Right lobe of liver (tissue), 4 donors: ENCODE measurements around a stretch of chr14.

- PRO-cap, 4 experiments: no peak in any of the 4 experiments
- RAMPAGE, long total RNA, 2 experiments: no peak in any of the 2 experiments
Observed at GRCh38 chr14:91883946-91884404, 16.6 kb upstream of the TC2N start.

DNA sequence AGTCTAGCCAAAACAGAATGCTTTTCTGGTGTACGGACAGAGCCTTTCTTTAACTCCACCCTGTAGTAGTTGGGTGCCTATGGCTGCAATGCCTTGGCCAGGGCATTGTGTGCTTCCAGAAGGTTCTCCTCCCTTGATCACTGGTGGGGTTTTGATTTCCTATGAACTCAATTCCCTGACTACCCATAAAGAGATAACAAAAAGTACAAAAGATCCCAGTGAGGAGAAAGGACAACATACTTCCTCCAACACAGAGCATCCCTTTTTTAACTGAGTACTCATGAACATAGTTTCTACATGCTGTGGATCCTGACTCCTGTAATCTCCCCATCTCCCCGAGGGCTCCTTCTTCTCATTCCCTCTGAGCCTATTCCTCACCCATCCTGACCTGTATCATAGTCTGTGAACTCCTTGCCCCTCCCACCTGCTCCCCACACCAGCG is 35.9 kb upstream of the TC2N start:
- PRO-cap, 4 experiments: no peak in any of the 4 experiments
- RAMPAGE, long total RNA, 2 experiments: no peak in any of the 2 experiments

- PRO-cap, 4 experiments: no peak in any of the 4 experiments
- RAMPAGE, long total RNA, 2 experiments: no peak in any of the 2 experiments
Observed at GRCh38 chr14:91946587-91946891, 955 bp downstream of the FBLN5 start.

DNA sequence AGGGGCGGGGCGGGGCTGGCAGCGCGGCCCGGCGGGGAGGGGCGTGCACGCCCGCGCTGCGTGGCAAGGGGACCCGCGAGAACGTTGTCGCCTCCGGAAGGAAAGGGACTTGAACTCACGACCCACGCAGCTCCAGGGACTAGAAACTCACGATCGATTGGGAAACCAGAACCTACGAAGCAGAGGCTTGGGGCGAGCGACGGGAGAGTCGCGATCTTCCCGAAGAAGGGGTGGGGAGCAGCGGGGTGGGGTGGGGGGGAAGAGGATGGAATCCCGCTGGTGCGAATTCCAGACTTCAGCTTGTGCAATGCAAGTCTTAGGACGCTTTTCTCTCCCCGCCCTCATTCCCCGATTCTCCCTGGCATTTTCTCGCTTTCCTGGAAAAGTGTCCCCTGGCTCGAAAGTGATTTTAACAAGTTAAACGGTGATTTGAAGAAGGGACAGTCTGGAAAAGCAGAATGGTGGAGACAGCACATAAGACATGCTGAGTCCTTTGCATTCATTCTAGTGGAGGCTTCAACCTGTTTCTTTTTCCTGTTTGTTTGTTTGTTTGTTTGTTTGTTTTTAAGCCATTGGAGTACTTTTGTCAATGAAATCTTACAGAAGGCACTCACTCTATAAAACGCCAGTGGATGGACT is 384 bp upstream of the FBLN5 start:
- PRO-cap, 4 experiments: peak in 3 of 4 experiments; most common plus-strand start position 48 of the sequence (in 3)
- RAMPAGE, long total RNA, 2 experiments: no peak in any of the 2 experiments

- PRO-cap, 4 experiments: no peak in any of the 4 experiments
- RAMPAGE, long total RNA, 2 experiments: no peak in any of the 2 experiments
Observed at GRCh38 chr14:92126735-92127551, 5.2 kb downstream of the CPSF2 start.

DNA sequence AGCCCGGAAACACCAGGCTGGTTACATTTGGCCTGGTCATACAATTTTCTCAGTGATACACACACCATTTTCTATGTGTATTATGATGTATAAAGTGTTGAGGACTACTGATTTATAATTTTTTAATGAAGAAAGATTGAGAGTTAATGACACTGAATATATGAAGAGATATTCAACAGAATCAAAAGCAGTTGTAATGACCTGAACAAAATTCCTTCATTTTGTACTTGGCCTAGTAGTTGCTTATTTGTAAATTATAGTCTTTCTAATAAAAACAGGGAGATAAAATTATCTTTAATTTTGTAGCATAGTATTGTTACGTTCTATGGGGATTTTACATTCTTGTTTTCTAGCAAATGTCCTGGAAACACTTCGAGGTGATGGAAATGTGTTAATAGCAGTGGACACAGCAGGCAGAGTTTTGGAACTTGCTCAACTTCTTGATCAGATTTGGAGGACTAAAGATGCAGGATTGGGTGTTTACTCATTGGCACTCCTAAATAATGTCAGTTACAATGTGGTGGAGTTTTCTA is 20.1 kb downstream of the CPSF2 start:
- PRO-cap, 4 experiments: no peak in any of the 4 experiments
- RAMPAGE, long total RNA, 2 experiments: no peak in any of the 2 experiments

- PRO-cap, 4 experiments: no peak in any of the 4 experiments
- RAMPAGE, long total RNA, 2 experiments: no peak in any of the 2 experiments
Observed at GRCh38 chr14:92443527-92444168, 69.9 kb upstream of the RIN3 start.

GRCh38 chr14:92503795-92504423 is 9.7 kb upstream of the RIN3 start:
- PRO-cap, 4 experiments: peak in 4 of 4 experiments; most common plus-strand start chr14:92504007 (in 1); most common minus-strand start chr14:92503865 (in 4)
- RAMPAGE, long total RNA, 2 experiments: no peak in any of the 2 experiments

- PRO-cap, 4 experiments: peak in 4 of 4 experiments; most common plus-strand start chr14:92531760 (in 4); most common minus-strand start chr14:92531570 (in 4)
- RAMPAGE, long total RNA, 2 experiments: no peak in any of the 2 experiments
Observed at GRCh38 chr14:92530910-92531863, 17.6 kb downstream of the RIN3 start.

DNA sequence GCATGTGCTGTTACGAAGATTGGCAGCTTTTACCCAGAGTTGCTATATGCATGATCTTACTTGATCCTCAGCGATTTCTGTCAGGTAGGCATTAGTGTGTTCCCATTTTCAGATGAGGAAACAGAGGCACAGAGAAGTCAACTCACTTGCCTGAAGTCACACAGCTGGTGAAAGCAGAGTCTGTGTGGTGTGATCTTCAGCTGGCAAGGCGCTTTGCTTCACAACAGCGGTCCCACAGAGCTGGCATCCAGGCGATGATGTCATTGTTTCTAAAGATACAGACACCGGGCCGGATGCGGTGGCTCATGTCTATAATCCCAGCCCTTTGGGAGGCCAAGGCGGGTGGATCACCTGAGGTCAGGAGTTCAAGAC is 46.9 kb downstream of the RIN3 start:
- PRO-cap, 4 experiments: no peak in any of the 4 experiments
- RAMPAGE, long total RNA, 2 experiments: no peak in any of the 2 experiments

DNA sequence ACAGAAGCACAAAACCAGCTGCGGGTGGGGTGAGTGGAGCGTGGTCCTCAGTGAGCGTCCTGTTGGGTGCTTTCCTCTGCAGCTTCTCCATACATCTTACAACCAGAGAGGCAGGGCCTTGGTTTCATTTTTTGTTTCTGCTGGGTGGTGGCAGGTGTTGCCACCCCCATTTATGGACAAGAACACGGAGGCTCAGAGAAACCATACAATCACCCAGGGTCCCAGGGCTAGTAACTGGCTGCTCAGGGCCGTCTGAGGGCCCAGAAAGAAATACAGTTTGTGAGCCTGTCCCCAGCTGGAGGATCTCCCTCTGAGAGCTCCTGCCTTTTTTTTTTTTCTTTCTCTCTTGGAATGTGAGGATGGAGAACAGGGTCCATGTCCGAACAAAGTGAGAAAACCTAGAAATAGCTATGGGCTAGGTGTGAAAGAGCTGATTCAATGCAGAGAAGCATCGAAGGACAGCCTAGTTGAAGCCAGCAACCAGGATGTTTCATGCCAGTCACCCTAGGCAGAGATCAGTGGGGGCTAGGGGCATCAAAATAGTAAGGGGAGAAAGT is 55.8 kb downstream of the RIN3 start:
- PRO-cap, 4 experiments: peak in 1 of 4 experiments; most common minus-strand start position 98 of the sequence (in 1)
- RAMPAGE, long total RNA, 2 experiments: no peak in any of the 2 experiments

DNA sequence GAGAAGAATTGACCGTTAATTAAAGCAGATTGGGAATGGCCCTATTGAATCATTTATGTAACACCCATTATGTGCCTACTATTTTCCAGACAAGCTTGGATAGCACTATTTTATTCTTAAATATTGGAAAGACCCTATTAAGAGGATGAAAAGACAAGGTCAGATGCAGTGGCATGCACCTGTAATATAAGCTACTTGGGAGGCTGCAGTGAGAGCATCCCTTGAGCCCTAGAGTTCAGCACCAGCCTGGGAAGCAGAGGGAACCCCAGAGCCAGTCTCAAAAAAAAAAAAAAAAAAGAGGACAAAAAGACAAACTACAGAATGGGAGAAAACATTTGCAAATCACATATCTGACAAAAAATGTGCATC is 92.3 kb downstream of the RIN3 start:
- PRO-cap, 4 experiments: peak in 1 of 4 experiments; most common minus-strand start position 255 of the sequence (in 1)
- RAMPAGE, long total RNA, 2 experiments: no peak in any of the 2 experiments

DNA sequence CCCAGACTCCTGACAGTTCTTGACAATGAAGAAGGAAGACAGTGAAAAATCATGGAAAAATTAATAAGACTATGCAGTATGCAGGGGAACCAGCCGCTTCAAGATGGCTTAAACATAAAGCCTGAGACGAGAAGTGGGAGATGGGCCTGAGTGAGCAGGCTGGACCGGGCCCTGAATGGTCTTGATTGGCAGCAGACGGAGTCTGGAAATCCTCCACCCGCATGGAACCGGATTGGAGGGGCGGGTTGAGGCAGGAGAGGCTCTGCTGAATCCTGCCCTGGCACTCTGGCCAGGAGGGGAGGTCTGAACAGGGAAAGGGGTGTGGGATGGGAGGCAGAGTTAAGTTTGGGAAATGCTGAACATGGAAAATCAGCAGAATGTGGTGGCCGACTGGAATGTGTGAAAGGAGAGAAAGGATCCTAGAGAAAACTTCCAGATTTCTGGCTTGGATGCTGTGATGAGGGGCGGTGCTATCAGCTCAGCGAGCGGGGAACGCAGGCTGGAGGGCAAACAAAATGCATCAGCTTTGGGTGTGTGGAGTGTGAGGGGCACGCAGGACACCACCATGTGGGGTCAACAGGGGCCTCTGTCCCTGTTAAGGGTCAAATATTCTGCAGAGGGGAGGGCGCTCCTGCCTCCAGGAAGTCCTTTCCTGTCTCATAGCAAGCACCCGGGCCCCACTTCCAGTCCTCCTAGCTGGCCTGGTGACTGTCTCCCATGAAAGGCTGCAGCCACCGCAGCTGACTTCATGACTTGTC is 53.9 kb downstream of the LGMN start:
- PRO-cap, 4 experiments: peak in 1 of 4 experiments; most common plus-strand start position 526 of the sequence (in 1)
- RAMPAGE, long total RNA, 2 experiments: no peak in any of the 2 experiments

DNA sequence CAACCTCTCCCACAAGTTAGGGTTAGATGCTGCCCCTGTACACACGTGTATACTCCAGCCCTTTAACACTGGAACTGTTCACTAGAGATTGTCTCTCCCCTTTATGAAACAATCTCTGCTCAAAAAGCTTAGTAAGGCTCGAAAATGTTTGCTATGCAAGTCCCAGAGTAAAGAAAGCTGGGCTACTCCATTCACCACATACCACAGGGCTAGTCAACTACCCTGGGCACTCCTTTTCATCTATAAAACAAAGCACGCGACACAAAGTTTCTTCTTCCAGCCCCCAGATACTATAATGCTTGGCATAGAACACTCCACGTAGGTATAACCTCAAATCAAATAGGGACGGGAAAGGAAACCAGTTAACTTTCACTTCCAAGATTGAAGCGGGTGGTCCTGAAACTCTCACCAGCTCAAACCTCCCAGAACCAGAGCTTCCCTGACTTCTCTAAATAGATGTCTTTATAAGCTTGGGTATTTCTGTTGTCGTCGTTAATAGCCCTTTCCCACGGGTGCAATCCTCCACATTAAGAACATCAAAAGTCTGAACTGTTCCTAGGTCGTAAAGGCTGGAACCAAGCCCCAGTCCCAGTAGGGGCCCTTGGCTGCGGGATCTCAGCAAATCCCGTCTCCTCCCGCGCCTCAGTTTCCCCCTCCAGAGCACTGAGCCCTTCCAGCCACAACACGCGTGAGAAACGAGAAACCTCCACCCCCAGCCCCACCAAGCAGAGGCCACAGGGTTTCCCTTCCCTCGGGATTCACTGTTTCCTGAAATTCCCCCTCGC is 673 bp downstream of the LGMN start:
- PRO-cap, 4 experiments: peak in 1 of 4 experiments; most common minus-strand start position 535 of the sequence (in 1)
- RAMPAGE, long total RNA, 2 experiments: no peak in any of the 2 experiments

DNA sequence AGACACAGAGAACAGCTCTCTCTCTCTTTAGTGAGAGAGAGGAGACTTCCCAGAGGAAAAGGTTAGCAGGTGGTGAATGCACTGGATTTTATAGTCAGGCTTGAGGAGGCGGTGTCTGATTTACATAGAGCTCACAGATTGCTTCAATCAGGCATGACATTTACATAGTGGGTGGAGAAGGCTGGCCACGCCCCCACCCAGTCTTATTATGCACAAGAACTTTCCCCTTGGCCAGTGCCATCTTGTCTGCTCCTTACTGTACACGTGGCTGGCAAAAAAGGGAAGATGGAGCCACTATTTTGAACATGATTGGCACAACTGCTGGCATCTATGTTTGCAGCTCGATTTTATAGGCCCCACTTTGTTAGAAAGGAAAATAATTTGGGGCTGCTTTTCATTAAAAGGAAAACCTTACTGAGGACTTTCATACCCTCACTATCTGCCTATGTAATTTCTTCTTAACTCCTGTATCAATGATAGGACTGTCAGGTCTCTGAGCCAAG is 10.9 kb upstream of the LGMN start:
- PRO-cap, 4 experiments: peak in 2 of 4 experiments; most common minus-strand start position 64 of the sequence (in 2)
- RAMPAGE, long total RNA, 2 experiments: no peak in any of the 2 experiments

DNA sequence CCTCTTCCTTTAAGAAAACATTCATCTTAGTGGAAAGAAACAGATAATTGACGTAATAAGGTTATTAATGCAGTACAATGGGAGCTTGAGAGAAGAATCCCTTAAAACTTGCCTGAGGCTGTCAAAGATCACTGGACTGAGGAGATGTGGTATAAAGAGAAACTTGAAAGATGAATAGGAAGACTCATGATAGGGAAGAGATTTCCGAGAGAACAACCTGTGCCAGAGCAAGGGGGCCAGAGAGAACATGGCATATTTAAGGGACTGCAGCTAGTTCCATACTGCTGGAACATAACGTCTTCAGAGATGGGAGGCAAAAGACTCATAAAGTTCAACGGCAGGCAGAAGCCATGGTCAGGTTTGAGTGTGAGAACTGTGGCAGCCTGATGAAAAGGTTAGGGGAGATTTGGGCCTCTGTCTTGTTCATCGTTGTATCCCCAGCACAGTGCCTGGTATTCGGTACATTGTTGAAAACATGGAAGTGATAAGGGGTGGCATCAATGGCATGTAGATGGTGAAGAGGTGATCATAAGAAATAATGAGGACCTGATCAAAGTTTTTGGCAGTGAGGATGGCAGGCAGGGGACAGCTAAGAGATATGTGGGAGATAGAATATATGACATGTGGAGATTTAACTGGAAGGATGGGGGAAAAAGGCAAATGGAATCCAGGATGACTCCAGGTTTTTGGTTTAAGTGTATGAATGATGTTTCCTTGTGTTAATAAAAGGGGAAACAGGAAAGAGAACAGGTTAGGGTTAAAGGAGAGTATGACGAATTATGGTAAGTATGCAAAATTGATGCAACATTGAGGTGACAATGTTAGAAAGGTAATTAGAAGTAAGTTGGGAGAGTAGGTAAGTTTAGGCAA is 19.4 kb downstream of the GOLGA5 start:
- PRO-cap, 4 experiments: no peak in any of the 4 experiments
- RAMPAGE, long total RNA, 2 experiments: no peak in any of the 2 experiments

- PRO-cap, 4 experiments: no peak in any of the 4 experiments
- RAMPAGE, long total RNA, 2 experiments: no peak in any of the 2 experiments
Observed at GRCh38 chr14:92952768-92953457, 30.0 kb downstream of the CHGA start.

DNA sequence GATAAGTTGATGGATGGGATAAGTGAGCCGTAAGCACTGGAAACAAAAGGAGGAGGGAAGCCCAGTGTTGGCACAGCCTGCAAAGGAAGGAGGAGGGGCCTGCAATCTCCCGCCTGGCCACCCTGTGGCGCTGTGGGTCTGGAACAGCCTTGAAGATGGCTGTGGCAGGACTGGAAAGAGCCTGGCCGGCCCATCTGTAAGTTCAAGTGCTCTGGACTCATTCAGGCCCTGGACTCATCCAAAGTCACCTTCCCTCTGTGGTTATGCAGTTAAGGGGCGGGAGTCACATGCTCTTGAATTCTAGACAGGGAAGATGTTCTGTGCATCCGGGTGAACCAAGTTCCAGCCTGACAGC is 50.3 kb downstream of the CHGA start:
- PRO-cap, 4 experiments: peak in 4 of 4 experiments; most common minus-strand start position 236 of the sequence (in 4)
- RAMPAGE, long total RNA, 2 experiments: no peak in any of the 2 experiments

DNA sequence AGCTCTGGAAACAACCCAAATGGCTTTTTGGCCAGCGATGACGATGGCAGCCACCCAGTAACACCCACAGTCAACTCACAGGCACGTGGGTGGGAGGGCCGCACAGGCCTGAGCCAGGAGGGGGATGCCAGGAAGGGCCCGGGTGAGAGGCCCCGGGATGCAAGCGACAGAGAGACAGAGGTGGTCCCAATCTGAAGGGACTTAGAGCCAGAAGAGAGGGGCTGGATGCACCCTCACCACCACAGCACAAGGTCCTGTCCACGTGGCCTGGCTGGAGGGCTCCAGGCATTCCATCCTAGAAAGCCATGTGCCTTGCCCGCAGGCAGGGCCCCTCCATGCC is 50.7 kb downstream of the CHGA start:
- PRO-cap, 4 experiments: peak in 4 of 4 experiments; most common plus-strand start position 130 of the sequence (in 4); most common minus-strand start position 251 of the sequence (in 1)
- RAMPAGE, long total RNA, 2 experiments: no peak in any of the 2 experiments

DNA sequence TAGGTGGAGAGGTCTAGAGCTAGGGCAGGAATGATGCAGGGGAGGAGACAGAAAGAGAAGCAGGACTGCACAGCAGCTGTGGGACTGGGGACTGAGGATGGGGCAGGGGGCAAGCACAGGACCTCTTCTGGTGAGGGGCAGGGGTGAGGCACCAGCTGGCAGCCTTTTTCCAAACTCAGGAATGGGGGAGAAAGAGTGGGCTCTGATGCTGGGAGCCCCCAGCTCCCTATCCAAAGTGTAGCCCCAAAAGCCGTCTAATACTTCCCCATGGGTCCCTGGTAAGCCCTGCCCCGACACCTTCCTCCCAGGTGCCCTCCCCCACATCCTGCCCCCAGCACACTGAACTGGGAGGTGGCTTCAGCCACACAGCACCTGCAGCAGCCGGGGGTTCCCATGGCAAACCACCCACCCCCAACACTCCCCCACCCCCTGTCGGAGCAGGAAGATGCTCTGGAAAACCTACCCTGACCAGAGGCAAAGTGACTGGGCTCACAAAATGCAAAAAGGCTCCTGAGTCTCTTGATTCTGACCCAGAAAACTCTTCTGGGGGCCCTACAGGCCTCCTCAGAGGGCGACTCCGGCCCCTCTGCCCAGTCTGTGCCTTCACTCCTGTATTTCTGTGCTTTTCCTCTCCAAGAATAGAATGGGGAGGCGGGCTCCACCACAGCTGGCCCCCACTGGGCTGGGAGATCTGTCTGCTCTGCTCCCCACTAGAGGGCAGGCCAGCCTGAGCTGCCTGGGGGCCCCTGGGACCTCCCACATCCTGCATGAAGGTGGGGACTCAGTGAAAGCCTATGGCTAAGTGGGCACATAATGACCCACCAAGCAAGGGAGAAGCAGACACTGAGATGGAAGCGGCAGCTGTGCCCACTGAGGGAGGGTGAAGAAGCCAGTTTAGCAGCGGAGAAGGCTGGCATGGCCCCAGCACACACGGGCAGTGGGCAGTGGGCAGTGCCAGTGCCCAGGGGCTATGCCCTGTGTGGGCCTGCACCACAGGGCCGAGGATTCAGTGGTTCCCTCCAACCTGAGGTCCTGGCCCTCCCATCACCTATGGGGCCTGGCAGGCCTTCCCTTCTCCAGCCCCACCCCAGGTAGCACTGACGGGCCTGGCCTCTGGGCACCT is 81.5 kb downstream of the ITPK1 start:
- PRO-cap, 4 experiments: no peak in any of the 4 experiments
- RAMPAGE, long total RNA, 2 experiments: no peak in any of the 2 experiments